Daoy (cell line): ENCODE measurements around a stretch of chr7.

DNA sequence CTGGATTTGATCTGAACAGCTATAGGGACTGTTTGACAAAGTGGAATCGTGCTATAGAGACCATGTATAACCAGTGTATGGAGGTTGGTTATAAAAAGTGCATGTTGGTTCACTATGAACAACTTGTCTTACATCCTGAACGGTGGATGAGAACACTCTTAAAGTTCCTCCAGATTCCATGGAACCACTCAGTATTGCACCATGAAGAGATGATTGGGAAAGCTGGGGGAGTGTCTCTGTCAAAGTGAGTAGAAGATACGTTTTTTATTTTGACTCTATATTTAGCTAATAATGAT is 35.8 kb downstream of the TPST1 start:
- RAMPAGE, long total RNA, result no peak

- RAMPAGE, long total RNA, result no peak
Observed at GRCh38 chr7:66554144-66554754, 74.4 kb upstream of the KCTD7 start.

DNA sequence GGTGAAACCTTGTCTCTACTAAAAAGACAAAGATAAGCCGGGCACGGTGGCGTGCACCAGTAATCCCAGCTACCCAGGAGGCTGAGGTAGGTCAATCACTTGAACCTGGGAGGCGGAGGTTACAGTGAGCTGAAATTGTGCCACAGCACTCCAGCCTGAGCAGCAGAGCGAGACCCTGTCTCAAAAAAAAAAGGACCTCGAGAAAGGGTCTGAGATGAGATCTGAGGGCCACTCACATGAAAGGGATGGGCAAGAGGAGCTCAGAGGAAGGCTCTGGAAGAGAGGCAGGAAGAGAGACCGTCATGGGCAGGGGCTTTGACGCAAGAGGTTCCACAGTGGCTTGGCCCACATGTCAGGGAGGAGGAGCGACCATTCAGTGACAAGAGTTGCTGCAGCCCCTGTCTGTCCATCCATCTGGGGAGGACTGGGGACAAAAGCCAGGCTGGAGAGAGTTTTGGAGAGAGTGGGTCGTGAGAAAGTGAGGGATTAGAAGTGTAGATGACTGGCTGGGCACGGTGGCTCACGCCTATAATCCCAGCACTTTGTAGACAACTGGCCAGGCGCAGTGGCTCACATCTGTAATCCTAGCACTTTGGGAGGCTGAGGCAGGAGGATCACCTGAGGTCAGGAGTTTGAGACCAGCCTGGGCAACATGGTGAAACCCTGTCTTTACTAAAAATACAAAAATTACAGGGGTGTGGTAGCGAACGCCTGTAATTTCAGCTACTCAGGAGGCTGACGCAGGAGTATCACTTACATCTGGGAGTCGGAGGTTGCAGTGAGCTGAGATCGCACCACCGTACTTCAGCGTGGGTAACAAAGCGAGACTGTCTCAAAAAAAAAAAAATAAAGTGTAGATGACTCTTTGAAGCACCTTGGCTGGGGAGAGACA is 45.2 kb upstream of the RABGEF1 start:
- RAMPAGE, long total RNA, result no peak

DNA sequence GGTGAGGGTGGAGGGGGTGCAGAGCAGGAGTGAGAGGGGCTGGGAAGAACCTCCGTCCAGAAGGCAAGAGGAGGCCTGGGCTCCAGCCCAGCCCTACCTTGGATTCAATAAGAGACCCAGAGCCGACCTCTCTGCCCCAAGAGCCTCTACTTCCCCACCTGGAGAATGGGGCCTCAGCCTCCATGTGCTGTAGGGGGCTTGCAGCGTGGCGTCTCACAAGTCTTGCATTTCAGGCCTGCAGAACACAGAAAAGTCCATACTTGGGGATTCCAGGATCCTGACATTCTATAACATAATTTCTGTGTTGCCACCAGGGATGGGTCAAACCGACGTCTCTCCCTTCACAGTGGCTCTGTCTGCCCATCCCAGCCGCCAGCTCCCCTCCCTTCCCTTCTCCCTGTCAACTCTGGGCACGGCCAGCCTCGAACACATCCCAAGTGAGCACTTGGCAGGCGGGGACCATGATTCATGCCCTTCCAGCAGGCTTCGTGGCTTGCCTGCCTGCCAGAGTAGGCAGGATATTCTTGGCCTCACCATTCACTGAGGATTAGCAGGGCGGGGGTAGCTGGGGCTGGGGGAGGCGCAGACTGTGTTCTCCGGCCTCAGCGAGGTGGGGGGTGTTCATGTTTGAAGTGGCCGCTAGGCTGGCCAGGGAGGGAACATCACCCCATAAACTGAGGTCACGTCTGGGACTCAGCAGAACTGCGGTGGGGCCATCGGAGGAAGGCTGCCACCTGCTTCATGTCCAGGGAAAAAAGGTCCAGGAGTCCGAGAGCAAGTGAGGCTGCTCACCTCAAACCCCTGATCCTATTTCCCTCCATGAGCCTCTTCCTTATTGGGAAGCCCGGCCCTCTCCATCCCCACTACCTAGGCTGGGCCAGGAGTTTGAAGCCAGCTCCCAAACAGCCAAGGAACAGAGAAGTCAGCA is 43.2 kb upstream of the RABGEF1 start:
- RAMPAGE, long total RNA, result no peak

GRCh38 chr7:66946542-66946976 is 25.5 kb downstream of the TMEM248 start:
- RAMPAGE, long total RNA, result no peak

GRCh38 chr7:66994370-66995018 is 892 bp downstream of the SBDS start:
- RAMPAGE, long total RNA, result no peak

DNA sequence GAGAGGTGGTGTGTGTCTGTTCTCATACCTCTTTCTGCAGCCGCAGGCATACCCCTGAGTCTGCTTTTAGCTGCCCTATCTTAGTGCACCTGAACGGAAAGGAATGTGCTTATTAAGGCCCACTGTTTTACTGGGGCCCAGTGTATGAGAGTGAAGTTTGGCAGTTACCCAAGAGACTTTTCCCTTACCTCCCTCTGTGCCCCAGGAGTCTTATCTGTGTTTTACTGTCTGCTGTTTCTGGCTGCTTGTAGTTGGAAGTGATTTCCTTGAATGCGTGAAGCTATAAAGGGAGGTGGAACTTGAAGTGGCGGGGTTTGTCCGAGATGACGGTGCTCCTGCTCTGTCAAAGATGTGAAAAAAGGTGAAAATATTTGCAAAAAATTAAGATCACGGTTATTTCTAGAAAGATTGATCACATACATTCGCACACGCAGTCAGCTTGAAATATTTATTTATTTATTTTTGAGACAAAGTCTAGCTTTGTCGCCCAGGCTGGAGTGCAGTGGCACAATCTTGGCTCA is 104.5 kb downstream of the TYW1 start:
- RAMPAGE, long total RNA, result no peak

- RAMPAGE, long total RNA, result no peak
Observed at GRCh38 chr7:67204482-67205009, 72.2 kb upstream of the SPDYE21 start.

GRCh38 chr7:67226302-67226909 is 50.3 kb upstream of the SPDYE21 start:
- RAMPAGE, long total RNA, result no peak

DNA sequence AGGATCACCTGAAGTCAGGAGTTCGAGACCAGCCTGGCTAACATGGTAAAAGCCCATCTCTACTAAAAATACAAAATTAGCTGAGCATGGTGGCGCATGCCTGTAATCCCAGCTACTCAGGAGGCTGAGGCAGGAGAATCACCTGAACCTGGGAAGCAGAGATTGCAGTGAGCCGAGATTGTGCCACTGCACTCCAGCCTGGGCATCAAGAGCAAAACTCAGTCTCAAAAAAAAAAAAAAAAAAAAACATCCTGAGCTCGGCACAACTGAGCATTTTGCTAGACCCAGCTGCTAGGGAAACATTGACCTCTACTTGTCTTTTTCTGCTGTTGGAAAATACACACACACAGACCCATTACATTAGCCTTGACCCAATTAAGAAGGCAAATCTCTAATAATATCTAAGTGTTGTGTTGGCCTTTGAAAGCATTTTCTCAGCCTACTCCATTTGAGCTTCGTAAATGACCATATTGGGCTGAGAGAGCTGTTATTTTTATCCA is 92.4 kb upstream of the AUTS2 start:
- RAMPAGE, long total RNA, result no peak

- RAMPAGE, long total RNA, result no peak
Observed at GRCh38 chr7:70157826-70158497, 559.7 kb downstream of the AUTS2 start.

DNA sequence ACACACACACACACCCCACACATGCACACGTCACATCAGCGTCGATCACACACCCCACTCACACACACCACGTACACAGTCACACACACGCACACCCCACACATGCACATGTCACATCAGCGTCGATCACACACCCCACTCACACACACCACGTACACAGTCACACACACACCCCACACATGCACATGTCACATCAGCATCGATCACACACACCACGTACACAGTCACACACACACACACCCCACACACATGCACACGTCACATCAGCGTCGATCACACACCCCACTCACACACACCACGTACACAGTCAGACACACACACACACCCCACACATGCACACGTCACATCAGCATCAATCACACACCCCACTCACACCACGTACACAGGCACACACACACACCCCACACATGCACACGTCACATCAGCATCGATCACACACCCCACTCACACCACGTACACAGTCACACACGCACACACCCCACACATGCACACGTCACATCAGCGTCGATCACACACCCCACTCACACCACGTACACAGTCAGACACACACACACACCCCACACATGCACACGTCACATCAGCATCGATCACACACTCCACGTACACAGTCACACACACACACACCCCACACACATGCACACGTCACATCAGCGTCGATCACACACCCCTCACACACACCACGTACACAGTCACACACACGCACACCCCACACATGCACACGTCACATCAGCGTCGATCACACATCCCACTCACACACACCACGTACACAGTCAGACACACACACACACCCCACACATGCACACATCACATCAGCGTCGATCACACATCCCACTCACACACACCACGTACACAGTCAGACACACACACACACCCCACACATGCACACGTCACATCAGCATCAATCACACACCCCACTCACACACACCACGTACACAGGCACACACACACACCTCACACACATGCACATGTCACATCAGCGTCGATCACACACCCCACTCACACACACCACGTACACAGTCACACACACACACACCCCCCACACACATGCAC is 635.4 kb upstream of the GALNT17 start:
- RAMPAGE, long total RNA, result no peak

GRCh38 chr7:70595342-70595663 is 536.6 kb upstream of the GALNT17 start:
- RAMPAGE, long total RNA, result no peak

GRCh38 chr7:70598931-70599888 is 532.7 kb upstream of the GALNT17 start:
- RAMPAGE, long total RNA, result no peak

DNA sequence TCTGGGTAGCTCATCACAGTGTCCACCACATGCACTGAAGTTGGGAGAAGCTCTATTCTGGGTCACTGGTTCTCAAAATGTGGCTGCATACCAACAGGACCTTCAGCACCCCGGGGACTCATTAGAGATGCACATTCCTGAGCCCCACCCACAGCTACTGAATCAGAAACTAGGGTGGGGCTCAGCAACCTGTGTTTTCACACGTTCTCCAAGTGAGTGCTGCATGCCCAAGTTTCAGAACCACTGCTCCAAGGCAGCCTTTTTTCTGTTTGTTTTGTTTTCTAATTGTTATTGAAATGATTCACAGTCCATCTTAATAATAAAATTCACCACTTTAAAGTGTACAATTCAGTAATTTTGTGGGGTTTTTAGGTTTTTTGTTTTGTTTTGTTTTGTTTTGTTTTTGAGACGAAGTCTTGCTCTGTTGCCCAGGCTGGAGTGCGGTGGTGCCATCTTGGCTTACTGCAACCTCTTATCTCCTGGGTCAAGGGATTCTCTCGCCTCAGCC is 532.0 kb upstream of the GALNT17 start:
- RAMPAGE, long total RNA, result no peak

- RAMPAGE, long total RNA, result no peak
Observed at GRCh38 chr7:70660144-70660382, 471.9 kb upstream of the GALNT17 start.

DNA sequence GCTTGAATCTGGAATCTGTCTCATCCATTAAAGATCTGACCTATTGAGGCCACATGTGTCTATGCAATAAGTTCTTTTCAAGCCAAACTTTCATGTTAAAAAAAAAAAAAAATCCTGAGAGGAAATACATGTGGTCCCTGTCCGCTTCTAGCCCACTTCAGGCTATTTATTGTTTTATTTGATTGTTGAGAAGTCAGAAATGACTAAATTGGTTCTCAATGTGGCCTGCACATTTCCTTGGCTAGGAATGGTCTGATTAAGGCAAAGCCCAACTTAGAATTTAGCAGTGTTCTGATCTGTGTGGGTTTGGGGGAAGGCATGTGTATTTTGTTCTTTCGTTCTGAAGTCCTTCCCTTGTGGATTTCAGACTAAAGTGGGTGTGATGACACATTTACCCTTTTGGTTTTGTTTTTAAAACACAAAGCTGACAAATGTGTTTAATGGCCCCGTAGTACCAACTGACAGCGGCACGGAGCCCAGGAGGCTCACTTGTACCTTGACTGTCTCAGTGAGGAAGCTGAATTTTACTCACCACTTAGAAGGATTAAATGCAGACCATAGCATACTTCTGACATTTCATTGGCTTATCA is 452.3 kb upstream of the GALNT17 start:
- RAMPAGE, long total RNA, result no peak

DNA sequence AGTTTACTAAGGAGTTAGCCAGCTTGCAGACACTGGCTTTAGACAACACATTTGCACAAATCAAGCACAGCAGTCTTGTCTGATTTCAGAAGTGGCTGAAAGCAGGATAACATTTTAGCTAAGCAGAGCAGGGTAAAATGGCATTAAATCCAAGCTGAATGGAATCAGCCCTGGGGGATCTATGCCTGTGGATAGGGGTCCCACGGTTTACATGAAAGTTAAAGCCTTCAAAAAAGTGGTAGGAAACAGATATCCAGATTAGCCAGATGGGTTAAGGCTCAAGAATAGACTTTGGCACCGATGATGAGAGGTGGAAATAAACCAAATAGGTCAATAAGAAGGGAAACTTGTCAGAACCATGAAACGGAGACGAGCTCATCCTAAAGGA is 139.1 kb downstream of the TYW1B start:
- RAMPAGE, long total RNA, result no peak

DNA sequence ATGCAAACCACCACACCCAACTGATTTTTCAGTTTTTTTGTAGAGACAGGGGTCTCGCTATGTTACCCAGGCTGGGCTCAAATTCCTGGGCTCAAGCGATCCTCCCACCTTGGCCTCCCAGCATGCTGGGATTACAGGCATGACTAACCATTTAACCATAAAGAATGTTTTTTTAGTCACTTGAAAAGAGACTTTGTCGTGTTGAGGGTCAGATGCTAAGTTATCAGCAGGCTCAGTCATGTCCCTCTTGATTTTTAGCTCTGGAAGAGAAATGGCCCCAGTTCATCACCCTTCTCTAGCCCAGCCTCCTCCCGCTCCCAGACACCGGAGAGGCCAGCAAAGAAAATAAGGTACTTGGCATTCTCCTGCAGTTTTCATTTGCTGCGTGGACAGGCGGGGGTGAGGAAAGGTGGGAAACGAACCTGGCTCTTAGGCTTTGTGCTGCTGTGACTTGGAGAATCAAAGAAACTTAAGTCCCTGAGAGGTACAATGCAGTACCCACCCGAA is 13.5 kb downstream of the POM121 start:
- RAMPAGE, long total RNA, result no peak

- RAMPAGE, long total RNA, result no peak
Observed at GRCh38 chr7:73154704-73155156, 501 bp downstream of the SPDYE10 start.